ENCODE results near the genes KIAA2026 and MPDZ.

- PRO-cap = no peak
Measured at GRCh38 chr9:5021461-5021872, 36.4 kb downstream of the JAK2 start.

- PRO-cap = no peak
Measured at GRCh38 chr9:5326821-5327207, 12.9 kb downstream of the RLN1 start.

DNA sequence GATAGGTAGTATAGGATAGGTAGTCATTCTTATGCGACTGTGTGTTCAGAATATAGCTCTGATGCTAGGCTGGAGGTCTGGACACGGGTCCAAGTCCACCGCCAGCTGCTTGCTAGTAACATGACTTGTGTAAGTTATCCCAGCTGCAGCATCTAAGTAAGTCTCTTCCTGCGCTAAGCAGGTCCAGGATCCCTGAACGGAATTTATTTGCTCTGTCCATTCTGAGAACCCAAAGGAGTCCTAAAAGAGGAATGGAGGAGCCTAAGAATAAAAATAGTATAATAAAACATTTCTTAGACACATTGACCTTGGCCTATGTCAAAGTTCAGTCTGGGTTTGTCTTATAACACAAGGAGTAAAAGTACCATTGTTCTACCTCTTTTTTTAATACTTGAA, 508 bp downstream of the CD274 start:
- PRO-cap = no peak

DNA sequence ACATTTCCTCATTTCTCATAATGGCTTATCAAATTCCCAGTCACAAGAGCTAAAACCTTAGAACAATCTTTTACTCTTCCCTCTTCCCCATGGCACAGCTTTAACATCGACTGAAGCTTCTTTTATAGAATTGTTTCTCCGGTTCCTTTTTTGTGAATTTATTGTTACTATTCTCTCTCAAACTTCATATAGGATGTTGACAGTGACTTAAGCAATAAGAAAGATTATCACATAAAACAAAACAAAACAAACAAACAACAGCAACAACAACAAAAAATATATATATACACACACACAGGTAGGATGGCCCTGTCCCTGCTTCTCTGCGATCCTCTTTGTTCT, 26.8 kb upstream of the PDCD1LG2 start:
- PRO-cap = no peak

- PRO-cap = no peak
Measured at GRCh38 chr9:5780609-5781346, 52.1 kb downstream of the ERMP1 start.

- PRO-cap = bidirectional peak, plus-strand start at chr9:6008629, minus-strand start at chr9:6008335
Measured at GRCh38 chr9:6008180-6008841, at the start of gene KIAA2026. Gene KIAA2026, minus strand, starts transcription at chr9:6008482.

GRCh38 chr9:6485565-6486274, 72.7 kb downstream of the UHRF2 start:
- PRO-cap = no peak

DNA sequence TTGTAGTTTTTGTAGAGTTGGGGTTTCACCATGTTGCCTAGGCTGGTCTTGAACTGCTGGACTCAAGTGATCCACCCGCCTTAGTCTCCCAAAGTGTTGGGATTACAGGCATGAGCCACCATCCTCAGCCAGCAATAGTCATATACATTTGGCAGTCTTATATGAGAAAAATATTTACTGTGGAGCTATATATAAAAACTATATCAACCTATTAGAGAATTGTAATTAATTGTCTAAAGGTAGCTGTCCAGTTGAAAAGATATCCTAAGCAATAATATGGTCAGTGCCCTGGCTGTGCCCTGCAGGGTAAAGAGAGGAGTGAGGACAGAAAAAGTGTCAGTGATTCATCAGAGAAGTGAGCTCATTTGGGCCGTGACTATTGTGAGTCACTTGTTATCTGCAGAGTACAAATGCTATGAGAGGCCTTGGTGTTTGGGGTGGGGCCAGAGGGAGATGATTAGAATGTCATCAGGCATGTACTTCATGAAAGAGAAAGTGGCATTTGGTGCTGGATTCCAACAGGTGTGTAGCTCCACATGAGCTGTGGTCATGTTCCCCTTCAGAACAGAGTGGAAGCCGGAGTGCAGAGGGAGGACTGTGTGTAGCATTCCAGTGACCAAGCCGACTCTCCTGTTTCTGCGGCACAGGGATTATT, 174.0 kb downstream of the KDM4C start:
- PRO-cap = no peak

DNA sequence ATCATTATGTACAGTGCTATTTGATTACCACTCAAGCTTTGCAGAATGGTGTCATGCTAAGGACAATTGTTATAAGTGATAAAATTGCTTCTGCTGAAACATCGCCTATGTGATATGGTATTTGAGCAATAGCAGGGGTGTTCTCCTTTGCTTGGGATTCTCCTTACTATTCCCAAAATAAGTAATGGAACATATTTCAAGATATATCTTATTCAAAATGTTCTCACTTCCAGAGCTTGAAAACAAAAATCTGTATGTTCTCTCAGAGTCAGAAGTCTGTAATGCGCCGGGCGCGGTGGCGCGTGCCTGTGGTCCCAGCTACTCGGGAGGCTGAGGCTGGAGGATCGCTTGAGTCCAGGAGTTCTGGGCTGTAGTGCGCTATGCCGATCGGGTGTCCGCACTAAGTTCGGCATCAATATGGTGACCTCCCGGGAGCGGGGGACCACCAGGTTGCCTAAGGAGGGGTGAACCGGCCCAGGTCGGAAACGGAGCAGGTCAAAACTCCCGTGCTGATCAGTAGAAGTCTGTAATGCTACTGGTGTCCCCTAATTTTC, 1171.0 kb downstream of the PTPRD start:
- PRO-cap = no peak

- PRO-cap = no peak
Measured at GRCh38 chr9:9528083-9528436, 1084.7 kb downstream of the PTPRD start.

- PRO-cap = no peak
Measured at GRCh38 chr9:12784944-12785950, 10.4 kb downstream of the LURAP1L start.

- PRO-cap = no peak
Measured at GRCh38 chr9:13121555-13122284, 157.8 kb downstream of the MPDZ start.

- PRO-cap = bidirectional peak, plus-strand start at chr9:13279348, minus-strand start at chr9:13279347; unidirectional peak, minus-strand start at chr9:13279571; unidirectional peak, minus-strand start at chr9:13279648
Measured at GRCh38 chr9:13278770-13280114, at the start of gene MPDZ. Gene MPDZ, minus strand, starts transcription at chr9:13279692.

DNA sequence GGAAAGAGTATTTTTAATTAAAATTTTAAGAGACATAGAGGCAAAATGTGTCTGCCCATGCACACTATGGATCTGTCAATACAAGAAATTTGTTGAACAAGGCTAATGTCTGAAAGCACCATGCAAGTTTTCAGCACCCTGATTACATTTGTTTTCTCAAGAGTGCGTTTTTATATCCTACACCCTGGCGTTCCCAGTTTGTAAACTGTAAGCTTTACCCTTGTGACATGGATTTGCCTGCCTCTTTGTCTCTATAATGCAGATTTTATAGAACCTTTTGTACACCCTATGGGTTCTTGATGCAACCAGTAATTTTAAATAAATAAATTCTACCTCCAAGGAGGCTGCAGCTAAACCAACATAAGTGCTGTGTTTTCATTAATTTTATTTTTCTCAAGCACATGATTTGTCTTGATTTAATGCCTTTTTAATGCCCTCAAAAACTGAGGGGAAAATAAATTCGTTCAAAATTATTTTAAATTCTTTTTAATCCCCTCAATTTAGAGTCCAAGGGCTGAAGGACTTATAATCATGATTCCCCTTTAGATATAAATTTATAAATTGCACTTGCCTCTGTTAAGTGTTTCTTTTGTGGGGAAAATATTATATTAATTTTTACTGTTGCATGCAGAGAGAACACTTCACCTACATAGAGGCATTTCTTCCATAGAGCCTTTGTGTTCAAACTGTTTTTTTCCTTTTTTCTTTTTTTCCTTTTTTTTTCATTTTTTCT, 226.9 kb downstream of the NFIB start:
- PRO-cap = no peak

GRCh38 chr9:14087773-14088570, 226.0 kb downstream of the NFIB start:
- PRO-cap = no peak

- PRO-cap = no peak
Measured at GRCh38 chr9:14296383-14296875, 17.5 kb downstream of the NFIB start.

DNA sequence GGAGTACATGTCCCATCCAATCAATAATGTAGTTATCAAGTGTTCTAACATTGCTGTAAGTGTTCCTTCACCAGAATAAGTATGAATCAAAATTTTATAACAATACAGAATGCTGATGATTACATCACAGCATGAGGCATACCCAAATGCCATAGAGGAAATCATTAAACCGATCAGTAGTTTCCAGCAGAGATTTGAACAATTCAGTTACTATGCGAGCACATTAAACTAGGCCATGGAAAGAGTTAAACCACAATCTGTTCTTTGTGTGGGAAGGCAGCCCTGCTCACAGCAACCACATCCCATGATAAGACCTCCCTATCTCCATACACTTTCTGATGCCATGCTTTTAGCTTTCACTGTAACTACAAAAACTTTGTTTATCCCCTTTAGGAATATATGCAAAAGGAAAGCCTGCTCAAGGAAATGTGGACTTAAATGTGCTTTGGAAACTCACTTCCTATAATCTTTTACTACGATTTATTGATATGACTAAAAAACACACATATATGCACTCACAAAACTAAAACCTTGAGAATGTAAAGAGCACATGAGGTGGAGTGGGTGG, 4.5 kb downstream of the NFIB start:
- PRO-cap = no peak

DNA sequence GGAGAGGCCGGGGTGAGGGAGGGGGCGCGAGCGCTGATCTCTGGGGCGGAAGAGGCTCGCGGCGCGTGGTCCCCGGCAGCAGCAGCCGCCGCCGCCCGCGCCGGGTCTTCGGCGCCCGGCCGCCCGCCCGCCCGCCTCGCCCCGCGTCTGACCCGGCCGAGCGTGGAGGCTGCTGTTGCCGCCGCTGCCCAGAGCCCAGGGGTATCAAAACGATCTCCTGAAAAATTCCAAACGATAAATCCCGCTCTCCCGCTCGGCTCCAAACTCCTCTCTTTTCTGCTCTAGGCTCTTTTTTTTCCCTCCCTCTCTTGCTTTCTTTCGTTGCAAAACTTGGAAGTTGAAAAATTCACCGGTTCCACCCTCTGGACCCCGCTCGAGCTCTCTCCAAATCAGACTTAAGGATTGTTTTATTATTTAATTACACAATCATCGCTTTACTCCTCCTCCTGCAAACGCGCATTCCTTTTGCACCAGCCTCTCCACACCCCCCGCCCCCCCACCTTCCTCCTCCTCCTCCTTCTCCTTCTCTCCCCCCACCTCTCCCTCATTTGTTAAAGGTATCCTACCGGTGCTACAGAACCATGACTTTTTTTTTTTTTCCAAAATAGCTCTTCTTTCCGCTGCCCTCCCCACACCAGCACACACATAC, 389 bp upstream of the NFIB start:
- PRO-cap = bidirectional peak, plus-strand start at position 51 of the sequence, minus-strand start outside the sequence; unidirectional peak, minus-strand start at position 149 of the sequence; bidirectional peak, plus-strand start at position 554 of the sequence, minus-strand start at position 397 of the sequence

DNA sequence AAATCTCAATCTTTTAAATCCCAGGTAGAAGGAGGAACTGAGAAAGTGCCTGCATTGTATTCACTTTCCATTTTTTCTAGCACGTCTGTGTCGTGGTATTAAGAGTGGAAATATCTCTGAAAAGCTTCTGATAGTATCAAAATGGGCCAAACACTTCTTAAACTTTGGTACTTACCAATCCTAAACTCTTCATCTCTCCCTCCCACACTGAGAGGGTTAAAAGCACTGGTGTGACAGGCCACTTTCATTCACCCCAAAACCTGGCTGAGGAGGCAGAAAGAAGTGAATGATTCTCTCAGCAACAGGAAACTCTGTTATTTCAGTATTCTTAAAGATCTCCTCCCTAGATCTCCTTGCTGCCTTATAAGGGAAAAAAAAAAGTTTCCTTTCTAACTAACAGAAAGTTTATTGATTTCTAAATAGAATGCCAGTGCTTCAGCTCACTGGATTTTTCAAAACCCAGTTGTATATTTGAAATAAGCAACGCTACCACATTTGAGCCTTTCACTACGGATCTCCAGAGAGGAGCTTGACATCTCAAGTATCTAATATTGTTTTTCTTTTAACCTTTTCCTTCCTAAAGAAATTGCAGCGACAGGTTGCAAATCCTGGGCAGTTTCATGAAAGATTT, 4.0 kb upstream of the NFIB start:
- PRO-cap = no peak

GRCh38 chr9:14345321-14345880, 31.5 kb upstream of the NFIB start:
- PRO-cap = no peak

Data from pulmonary artery (tissue), 1 donor.